Diencephalon (tissue), 2 donors: ENCODE results near the gene LAMB2.

GRCh38 chr3:49028422-49028945, 714 bp downstream of the IMPDH2 start:
- RAMPAGE, long total RNA: no peak

GRCh38 chr3:49076020-49076559, 17.8 kb downstream of the QRICH1 start:
- RAMPAGE, long total RNA: no peak

- RAMPAGE, long total RNA: start-site peak on the minus strand at chr3:49133000-49133071, 197 and 161 reads in 2 replicates
Observed at GRCh38 chr3:49131971-49133309, at the start of gene LAMB2. TSS of gene LAMB2 (minus strand) at chr3:49133050.

DNA sequence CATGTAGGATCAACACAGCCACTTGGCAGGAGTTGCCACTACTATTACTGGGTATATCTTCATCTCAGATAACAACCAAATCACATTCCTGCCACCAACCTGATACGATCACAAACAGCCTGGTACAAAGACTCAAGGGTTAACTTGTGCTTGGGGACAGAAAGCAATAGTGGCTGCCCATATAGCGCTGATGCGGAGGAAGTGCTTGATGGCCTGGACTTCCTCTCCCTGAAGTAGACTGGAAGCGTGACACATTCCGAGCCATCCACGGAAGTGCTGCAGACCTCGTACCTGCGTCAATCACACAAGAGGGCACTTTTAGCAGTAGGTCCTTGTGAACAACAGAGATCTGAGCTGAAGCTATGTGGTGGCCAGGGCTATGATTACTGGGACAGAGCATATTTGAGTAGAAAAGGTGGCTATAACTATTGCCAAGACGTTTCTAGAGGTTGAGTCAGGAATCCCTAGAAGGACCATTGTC, 17.3 kb upstream of the C3orf62 start:
- RAMPAGE, long total RNA: no peak

DNA sequence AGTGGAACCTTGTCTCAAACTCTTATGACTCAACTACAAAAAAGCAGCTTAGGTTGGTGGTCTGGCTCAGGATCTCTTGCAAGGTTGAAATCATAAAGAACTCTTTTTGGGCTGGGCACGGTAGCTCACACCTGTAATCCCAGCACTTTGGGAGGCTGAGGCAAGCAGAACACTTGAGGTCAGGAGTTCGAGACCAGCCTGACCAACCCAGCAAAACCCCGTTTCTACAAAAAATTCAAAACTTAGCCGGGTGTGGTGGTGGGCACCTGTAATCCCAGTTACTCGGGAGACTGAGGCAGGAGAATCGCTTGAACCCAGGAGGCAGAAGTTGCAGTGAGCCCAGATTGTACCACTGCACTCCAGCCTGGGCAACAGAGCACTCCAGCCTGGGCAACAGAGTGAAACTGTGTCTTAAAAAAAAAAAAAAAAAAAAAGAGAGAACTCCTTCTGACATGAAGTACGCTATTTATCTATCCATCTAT, 19.6 kb upstream of the GPX1 start:
- RAMPAGE, long total RNA: no peak

DNA sequence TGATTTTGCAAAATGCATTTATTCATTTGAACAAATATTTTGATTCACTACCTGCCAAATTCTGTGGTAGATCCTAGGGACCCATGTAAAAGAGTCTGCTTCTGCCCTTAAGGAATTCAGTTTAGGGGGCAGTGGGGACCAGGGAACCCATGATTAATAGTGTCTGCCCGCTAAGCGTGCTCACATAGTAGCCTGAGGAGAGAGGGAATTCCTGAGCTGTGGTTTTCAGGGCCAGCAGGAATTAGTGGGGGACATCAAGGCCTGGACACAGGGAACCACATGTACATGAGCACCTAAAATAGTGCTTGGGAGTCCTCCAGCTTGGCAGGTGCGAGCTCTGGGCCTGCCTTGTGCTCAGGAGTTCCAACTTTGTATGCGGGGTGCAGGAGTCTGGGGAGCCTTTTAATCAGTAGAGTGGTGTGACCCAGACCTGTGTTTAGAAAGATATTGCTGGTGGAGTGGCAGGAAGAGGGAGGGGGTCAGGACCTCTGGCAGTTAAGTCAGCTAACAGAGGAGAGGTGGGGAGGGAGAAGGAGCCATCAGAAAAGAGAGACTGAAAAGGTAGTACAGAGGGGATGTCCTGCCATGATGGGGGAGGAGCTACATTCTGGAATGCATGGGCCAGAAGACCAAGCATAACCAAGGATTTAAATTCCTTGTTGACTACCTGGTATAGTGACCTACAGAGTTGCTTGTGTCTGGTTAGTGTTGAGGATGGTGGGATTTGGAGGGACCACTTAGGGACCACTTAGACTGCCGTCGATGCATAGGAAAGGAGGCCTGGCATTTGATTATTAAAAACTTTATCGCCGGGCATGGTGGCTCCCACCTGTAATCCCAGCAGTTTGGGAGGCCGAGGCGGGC, 1.9 kb downstream of the DAG1 start:
- RAMPAGE, long total RNA: no peak

DNA sequence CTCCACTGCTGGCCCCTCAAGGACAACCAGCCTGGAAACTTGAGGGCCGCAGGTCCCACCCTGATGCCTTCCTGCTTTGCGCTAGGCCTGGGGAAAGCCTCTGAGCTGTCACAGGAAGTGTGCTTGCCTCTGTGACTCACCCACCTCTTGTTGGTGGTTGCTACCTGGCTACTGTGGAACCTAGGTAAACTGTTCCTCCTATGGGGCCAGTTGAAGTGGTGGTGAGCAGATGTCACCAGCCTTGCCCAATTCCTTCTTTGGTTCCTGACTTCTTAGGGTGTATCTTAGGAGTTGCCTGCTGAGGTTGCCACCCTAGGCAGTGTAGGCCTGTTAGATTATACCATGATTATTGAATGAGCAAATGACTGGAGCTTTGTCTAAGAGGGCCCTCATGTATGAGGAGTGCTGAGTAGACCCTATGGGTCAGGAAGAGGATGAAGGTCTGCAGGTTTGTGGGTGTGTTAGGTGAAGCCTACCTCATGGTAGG, 48.9 kb downstream of the BSN start:
- RAMPAGE, long total RNA: no peak

- RAMPAGE, long total RNA: no peak
Observed at GRCh38 chr3:49686294-49686653, 3.0 kb downstream of the MST1 start.

- RAMPAGE, long total RNA: no peak
Observed at GRCh38 chr3:49688516-49689049, 691 bp downstream of the MST1 start.

DNA sequence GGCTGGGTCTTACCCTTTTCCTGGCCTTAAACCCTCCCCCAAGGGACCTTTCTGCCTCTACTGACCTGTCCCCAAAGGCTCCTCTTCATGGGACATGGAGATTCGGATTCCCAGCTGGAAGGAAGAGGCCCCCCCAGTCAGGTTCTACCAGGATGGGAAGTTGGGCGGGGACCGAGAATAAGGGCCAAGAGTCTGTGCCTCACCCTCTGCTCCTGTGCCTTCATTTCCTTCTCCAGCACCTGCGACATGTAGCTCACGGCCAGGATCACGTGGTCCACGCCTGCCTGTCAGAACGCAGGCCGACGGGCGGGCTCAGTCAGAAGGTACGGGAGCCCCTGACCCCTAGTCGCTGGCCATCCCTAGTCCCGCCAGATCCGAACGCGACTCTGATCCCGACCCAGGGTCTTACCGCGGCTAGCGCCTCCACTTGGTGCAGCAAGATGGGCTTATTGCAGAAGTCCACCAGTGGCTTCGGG, 524 bp downstream of the GMPPB start:
- RAMPAGE, long total RNA: no peak

DNA sequence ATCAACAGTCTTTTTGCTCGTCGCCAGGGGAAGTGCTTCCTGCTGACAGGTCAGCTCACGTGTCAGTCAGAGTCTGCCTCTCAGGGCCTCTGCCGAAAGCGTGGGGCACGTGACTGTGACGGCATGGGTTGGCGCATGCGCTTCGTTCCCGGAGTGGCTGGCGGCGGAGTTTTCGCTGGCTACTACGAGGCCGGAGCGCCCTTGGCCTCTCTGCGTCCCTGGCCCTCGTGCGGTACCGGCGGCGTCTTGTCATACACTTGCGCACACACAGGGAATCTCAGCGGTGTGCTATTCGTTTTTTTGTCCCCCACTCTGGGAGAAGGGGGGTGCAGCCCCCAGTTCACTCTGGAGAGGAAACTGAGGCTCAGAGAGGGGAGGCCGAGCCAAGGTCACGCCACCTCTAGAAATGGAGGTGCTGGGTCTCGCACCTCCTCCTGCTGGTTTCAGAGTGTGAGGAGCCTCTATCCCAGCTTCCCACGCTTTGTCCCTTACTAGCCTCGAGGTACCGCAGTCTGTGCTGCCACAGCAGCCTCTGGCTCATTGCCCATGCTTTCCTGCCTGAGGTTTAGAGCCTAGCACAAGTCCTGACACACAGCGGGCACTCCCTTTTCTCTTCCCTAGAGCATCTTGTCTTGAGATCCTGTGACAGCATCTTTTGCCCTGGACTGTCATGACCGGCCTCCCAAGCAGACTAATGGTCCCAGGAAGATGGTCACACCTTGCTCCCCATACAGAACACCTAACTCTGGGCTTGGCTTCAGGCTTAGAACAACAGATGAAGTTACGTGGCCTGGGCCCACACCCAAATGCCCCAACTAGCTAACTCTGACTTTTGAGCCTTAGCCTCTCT, 502 bp upstream of the IP6K1 start:
- RAMPAGE, long total RNA: no peak

- RAMPAGE, long total RNA: no peak
Observed at GRCh38 chr3:49802623-49802777, 561 bp upstream of the INKA1 start.

- RAMPAGE, long total RNA: no peak
Observed at GRCh38 chr3:49811541-49811740, 2.3 kb downstream of the UBA7 start.

DNA sequence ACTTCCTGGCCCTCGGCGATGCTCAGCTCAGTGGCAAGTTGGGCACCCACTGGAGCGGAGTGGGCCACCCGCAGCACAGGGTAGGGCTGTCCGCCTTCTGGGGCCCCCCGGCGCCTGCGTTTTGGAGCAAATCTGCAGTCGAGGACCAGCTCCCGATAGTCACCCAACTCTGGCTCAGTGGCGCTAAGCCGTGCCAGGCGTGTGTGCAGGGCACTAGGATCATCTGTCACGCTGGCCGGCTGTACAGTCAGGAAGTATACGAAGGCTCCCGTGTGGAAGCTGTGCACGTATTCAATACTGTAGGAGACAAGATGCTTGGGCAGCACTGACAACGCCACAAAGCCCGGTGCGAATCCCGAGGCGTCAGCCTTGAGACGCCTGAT, 1.1 kb downstream of the MST1R start:
- RAMPAGE, long total RNA: no peak

- RAMPAGE, long total RNA: no peak
Observed at GRCh38 chr3:50057611-50057875, 31.2 kb upstream of the RBM5 start.

DNA sequence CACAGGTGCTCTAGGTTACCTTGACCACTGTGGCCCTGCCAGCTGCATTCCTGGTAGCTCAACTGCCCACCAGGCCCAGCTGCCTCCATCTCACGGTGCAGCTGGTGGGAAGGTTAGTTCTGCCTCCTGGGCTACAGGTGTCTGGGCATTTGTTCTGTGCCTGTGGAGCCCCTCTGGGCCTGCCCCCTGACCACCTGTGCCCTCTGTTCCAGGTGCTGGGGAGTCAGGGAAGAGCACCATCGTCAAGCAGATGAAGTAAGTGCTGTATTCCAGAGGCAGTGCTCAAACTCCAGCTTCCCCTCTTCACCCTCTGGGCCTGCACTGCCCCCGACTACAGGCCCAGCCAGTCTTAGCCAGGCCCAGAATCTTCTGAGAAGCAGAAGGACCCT, 15.9 kb downstream of the GNAI2 start:
- RAMPAGE, long total RNA: no peak

- RAMPAGE, long total RNA: no peak
Observed at GRCh38 chr3:50271228-50271872, 2.4 kb downstream of the SEMA3B start.

DNA sequence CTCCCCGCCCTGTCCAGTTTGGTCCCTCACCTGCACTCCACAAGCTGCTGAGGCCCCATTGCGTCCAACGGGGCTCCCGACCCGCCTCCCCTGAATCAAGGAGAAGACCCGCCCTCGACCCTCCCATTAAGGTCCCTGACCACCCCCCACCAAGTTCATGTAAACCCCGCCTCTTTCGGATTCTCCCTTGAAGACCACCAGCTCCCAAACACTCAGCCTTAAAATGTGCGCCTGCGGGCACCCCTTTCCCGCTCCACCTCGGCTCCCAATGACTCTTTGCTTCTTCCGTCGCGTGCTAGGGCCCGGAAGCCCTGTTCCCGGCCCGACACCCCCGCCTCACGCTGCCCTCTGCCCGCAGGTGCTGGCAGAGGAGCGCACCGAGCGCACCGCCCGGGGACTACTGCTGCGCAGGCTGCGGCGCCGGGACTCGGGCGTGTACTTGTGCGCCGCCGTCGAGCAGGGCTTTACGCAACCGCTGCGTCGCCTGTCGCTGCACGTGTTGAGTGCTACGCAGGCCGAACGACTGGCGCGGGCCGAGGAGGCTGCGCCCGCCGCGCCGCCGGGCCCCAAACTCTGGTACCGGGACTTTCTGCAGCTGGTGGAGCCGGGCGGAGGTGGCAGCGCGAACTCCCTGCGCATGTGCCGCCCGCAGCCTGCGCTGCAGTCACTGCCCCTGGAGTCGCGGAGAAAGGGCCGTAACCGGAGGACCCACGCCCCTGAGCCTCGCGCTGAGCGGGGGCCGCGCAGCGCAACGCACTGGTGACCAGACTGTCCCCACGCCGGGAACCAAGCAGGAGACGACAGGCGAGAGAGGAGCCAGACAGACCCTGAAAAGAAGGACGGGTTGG, 2.7 kb upstream of the LSMEM2 start:
- RAMPAGE, long total RNA: no peak

GRCh38 chr3:50319731-50320592, 2.6 kb downstream of the HYAL2 start:
- RAMPAGE, long total RNA: no peak

DNA sequence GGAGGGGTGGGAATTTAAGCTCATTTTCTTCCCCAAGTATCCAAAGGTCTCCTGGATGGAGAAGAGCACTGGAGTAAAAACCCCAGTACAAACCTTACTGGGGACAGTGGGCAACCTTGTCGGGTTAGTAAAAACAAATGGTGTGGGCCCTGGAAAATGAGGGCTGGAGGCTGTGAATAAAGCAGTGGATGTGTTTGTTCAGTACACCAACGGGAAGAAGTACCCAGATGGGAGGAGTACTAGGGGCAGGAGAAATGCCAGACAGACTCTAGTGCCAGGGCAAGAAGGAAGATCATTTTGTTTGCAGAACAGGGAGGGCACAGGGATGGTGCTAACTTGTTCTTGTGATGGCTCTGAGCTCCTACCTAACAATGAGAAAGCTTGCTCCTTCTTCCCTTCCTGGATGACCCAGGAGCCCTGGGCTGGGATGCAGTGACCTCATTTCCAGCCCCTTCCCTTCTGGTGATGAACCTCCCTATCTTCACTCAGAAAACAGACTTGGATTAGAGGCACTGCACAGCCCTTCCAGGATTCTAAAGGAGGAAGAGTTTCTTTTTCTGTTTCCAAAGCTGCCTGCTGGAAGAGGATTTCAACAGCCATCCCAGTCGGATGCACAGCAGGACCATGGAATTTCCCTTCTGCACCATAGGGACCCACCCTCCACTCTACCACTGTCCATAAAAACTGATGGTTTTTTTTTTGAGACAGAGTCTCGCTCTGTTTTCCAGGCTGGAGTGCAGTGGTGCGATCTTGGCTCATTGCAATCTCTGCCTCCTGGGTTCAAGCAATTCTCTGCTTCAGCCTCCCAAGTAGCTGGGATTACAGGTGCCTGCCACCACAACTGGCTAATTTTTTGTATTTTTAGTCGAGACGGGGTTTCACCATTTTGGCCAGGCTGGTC, 6.1 kb downstream of the RASSF1 start:
- RAMPAGE, long total RNA: no peak